Epidermal melanocyte (primary cell): ENCODE measurements around the genes ZNF302 and FXYD5.

DNA sequence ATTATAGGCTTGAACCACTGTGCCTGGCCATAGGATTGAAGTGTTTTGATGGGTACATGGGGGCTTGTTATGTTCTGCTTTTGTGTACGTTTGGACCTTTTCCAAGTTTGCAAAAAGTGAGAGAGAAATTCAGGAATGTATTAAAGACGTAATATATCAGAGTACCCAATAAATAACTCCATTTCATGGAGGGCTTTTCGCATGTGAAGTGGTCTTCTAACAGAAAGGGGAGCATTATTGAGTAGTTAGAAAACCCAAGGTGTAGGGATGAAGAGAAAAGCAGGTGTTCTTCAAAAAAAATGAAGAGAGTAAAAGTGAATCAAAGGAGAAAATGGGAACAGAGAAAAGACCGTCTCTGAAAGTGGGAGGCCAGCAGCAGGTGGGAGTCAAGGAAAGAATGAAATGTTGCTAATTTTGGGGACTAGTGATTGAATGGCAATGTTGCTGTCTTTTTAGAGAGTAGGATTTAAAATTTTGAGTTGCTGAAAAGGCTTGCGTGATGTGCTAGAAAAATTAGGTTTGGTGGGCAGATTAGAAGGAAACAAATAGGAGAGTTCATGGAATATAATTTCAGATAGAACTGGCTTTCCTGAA, 55.3 kb upstream of the GPI start:
- RRBS, result no CpG with 5 or more reads among the region's 5 CpGs

DNA sequence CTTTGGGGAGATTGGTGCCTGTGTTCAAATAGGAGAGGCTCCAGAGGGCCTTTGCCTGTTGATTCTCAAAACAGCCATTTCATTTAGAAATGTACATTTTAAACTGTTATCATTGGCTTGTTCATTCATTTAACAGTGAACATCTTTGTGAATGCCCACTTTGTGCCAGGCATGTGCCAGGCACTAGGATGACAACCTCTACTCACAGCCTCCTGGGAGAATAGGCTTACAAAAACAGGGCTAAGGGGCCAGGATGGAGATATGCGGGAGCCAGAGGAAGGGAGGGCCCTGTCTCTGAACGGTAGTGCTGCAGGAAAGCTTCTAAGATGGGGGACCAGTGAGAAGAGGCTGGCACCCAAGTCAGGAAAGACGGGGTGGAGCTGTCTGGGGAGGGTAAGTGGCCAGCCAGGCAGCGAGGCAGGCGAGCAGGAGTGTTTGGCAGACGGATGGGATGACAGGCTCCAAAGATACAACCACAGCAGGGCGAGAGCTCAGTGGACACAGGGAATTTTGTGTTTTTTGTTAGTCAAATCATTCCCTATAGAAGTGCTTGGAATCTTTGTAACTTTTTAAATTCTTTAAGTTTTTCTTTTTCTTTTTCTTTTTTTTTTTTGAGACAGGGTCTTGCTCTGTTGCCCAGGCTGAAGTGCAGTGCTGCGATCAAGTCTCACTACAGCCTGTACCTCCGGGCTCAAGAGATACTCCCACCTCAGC, 44.7 kb upstream of the GPI start:
- RRBS, result no CpG with 5 or more reads among the region's 9 CpGs

DNA sequence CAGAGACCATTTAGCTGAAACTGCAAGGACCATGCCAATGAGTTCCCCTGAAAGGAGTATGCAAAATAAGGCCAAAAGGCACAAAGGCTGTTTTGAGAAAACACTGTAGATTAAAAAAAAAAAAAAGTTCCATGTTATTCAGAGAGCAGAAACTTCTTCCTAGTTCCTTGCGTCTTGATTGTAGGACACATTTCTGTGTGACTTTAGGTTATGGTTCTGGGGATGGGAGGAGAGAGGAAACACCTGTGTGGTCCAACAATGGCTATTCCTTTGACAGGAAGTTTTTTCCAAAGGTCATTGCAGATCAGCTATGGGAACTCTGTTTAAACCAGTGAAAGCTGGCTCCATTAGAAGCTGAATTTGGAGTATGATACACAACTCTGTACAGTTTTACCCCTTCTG, 32.7 kb upstream of the GPI start:
- RRBS, result no CpG with 5 or more reads among the region's 1 CpG

- RRBS, result no CpG with 5 or more reads among the region's 5 CpGs
Observed at GRCh38 chr19:34337022-34337719, 27.8 kb upstream of the GPI start.

DNA sequence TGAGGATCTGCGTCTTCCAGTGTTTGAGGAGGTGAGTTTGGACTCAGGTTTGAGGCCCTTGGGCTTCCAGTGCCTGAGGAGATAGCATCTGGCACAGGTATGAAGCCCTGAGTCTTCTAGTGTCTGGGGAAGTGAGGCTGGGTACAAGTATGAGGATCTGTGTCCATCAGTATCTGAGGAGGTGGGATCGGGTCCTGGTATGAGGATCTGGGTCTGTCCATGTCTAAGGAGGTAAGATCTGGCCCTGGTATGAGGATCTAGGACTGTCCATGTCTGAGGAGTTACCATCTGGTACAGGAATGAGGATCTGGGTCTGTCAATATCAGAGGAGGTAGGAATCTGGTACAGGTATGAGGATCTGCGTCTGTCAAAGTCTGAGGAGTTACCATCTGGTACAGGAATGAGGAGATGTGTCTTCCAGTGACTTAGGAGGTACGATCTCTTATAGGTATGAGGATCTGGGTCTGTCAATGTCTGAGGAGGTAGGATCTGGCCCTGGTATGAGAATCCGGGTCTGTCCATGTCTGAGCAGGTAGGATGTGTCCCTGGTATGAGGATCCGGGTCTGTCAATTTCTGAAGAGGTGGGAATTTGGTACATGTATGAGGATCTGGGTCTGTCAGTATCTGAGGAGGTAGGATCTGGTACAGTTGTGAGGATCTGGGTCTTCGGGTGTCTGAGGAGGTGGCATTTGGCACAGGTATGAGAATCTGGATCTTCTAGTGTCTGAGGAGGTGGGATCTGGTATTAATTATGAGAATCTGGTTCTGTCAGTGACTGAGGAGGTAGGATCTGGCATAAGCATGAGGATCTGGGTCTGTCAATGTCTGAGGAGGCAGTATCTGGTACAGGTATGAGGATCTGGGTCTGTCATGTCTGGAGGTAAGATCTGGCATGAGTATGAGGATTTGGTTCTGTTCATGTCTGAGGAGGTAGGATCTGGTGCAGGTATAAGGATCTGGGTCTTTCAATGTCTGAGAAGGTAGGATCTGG, 12.8 kb upstream of the PDCD2L start:
- RRBS, result no CpG with 5 or more reads among the region's 7 CpGs

DNA sequence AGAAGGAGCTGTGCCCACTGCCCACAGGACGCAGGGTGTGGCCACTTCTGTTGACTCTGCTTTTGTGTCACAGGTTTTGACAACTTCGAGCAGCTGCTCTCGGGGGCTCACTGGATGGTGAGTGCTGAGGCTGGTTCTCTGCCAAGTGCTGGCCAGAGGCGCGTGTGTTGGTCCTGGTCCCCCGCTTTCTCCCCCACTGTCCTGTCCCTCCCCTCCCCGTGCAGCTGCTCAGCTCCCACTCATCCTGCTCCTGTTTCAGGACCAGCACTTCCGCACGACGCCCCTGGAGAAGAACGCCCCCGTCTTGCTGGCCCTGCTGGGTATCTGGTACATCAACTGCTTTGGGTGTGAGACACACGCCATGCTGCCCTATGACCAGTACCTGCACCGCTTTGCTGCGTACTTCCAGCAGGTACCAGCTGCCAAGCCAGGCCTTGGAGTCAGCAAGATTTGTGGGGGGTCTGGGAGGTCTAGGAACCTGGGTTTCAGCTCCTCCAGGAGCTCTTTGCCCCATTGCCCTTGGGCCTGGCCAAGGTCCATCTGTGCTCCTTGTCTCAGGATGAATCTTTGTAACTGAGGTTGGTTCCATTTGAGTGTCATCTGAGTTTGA, 10.4 kb upstream of the PDCD2L start:
- RRBS, result no CpG with 5 or more reads among the region's 15 CpGs

GRCh38 chr19:34466648-34467203, 14.8 kb upstream of the WTIP start:
- RRBS, result no CpG with 5 or more reads among the region's 2 CpGs

DNA sequence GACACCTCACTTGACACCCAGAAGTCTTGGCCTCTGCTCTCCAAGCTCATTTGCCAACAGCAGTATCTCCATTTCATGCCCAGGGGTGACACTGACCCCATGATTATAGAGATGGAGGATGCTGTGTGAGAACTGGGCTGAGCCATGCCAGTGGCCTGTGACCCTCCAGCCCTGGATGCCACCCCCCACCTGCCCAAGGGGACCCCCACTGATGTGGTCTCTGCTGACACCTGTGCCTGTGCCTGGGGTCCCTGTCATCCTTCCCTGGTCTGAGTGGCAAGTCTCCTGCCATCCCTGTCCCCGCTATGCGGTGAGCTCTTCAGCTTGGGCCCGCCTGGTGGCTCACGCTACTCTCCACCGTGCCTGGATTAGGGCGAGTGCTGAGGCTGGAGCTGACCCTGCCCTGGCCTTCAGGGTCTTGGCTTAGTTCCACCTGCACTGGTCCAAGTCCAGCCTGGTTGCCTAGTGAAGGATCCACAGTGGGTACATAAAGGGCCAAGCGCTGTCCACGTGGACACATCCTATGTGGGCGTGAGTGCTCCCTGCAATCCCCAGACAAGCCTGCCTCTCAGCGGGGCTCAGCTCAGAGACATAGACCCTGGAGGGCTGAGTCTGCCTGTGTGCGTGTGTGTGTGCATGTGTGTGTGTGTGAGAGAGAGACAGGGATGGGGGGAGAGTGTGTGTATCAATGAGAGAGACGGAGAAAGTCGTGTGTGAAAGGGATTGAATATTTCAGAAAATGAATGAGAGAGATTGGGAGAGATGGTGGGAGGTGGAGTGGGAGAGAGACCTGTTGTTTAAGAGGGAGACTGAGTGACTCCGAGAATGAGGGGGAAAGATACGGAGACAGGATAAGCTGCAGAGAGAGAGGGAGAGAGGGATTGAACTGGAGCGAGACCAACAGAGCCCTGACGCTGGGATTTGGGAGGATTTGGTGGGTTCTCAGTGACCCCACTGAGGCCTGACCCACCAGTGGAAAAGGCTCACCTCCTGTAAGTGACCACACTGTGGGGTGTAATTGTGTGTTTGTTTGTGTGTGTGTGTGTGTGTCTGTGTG, 22.1 kb downstream of the WTIP start:
- RRBS, result no CpG with 5 or more reads among the region's 17 CpGs

- RRBS, result 3% methylated on average over 37 of the region's 86 CpGs
Observed at GRCh38 chr19:34677151-34678081, at the start of gene ZNF302. ZNF302 (plus strand) TSS chr19:34677678.

DNA sequence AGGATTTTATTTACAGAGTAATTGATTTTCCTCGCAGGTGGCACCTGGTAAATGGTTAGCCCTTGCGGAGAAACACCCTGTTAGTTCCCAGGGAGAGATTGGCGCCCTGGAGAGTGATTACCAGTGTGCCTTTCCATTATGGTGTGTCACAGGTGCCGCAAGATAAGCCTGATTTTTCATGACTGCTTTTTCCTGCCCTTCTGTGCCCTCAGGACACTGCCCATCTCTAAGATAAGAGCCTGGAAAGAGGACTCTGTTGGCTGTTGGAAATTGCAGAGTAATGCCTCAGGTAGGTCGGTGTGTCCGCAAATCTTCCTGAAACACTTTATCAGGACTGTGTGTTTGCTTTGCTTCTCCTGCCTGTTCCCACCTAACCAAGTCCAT, 707 bp downstream of the ZNF181 start:
- RRBS, result no CpG with 5 or more reads among the region's 6 CpGs

DNA sequence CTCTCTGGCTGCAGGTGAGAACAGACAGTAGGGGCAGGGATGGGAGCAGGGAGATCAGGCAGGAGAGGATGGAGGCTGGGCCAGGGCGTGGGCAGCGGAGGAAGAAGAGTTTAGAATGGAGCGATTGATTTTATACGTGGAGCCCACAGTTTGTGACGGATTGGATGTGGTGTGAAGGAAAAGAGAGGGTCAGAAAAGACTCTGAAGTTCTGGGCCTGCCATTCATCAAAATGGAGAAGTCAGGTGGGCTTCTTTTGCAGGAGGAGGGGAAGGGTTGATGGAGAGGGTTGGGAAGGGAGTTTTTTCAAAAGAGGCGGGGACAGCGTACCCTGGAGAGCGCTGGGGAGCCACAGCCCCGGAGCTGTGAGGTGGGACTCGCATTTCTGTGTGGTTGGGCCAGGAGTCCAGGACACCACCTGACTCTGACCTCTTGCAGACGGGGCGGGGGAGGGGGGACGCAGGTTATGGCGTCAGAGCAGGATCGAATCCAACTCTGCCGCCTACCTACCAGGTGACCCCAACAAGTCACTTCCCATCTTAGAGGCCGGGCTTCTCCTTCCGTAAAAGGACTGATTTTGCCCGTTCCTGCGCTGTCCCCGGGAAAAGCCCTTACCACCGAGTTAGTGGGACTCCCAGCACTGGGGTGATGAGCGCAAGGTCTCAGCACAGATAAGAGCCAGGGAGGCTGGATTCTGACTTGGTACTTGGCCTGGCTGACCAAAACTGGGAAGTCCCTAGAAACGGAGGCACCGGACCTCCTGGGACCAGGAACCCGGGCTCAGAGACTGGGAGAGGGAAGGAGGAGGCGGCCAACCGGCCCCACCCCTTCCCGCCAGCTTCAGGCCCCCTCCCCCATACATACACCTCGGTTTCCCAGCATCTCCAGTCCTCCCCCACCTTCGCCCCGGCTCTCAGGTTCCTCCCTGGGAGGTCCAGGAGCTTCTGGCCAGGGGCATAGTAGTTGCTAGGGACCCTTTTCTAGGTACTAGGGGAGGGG, 756 bp upstream of the GRAMD1A start:
- RRBS, result 23% methylated on average over 9 of the region's 32 CpGs

- RRBS, result no CpG with 5 or more reads among the region's 4 CpGs
Observed at GRCh38 chr19:35004069-35004229, 3.8 kb downstream of the GRAMD1A start.

- RRBS, result no CpG with 5 or more reads among the region's 17 CpGs
Observed at GRCh38 chr19:35026222-35026669, 4.0 kb upstream of the SCN1B start.

DNA sequence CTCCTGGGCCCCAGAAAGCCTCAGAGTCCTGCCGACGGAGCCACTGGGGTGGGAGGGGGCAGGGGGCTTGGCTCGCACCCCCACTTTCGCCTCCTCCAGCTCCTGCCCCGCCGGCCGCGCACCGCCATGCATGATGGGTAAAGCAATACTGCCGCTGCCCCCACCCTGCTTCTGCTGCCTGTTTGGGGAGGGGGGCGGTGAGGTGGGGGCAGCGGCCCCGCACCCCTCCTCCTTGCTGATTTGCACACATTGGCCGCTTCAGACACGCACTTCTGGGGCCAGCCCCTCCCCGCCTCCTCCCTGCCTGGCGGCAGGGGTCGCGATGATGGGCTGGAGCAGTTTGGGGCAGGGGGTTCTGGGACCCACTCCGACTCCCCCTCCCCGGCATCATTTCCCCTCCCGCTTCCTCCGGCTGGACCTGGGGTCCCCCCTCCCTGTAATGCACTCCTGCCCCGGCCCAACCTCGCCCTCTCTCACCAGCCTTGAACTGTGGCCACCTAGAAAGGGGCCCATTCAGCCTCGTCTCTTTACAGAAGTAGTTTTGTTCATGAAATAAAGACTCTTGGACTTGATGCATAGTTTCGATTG, 1.5 kb upstream of the HPN start:
- RRBS, result 11% methylated on average over 1 of the region's 27 CpGs

GRCh38 chr19:35048543-35049727, 7.4 kb downstream of the HPN start:
- RRBS, result 11% methylated on average over 2 of the region's 23 CpGs

- RRBS, result no CpG with 5 or more reads among the region's 4 CpGs
Observed at GRCh38 chr19:35063627-35063925, 22.1 kb downstream of the HPN start.

DNA sequence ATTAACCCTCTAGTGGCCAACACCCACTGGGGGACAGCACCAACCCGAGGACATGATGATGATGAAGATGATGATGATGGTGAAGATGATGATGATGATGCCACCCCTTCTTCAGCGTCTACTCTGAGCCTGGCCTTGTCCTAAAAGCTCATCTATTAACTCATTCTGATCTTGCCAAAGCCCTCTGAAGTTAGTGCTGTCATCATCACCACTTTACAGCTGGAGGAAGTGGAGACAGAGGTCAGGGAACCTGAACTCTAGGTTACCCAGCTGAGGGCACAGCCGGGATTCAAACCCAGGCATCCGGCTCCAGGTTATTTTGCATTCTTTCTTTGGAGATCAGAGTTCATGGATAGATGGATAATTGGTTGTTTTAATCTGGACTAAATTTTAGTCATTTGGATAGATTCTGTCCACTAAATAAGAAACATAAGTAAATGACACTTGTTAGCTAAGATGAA, 799 bp upstream of the LGI4 start:
- RRBS, result no CpG with 5 or more reads among the region's 4 CpGs

GRCh38 chr19:35154507-35155032, at the start of gene FXYD5:
FXYD5 (plus strand) TSS chr19:35154735.
- RRBS, result 3% methylated on average over 6 of the region's 34 CpGs

- RRBS, result 3% methylated on average over 7 of the region's 12 CpGs
Observed at GRCh38 chr19:35249236-35249423, 328 bp downstream of the LSR start.

DNA sequence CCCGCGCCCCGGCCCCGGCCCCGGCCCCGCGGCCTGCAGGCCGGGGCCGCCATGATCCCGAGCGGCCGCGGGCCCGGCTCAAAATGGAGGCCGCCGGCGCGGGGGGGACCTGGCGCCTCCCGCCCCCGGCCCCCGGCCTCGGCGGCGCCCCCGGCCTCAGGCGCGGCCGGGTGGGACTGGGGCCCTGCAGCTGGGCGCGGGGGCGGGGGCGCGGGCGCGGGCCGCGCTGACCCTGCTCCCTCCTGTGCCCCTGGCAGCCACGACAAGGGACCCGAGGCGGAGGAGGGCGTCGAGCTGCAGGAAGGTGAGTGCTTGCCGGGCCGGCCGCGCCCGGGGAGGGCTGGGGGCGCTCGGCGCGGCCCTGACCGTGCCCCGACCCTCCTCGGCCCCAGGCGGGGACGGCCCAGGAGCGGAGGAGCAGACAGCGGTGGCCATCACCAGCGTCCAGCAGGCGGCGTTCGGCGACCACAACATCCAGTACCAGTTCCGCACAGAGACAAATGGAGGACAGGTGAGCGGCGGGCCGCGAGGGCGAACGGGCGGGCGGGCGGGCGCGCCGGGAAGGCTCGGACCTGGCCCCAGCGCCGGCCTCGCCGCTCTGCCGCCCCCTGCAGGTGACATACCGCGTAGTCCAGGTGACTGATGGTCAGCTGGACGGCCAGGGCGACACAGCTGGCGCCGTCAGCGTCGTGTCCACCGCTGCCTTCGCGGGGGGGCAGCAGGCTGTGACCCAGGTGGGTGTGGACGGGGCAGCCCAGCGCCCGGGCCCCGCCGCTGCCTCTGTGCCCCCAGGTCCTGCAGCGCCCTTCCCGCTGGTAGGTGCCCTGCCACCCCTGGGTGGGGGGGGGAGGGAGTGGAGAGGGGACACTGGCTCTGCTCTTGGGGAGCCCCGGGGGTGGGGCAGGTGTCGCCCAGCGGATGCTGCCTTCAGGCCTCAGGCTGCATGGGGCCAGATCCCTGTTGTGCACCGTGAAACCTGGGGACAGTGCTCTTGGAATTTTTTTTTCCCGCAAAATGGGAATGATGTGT, 741 bp downstream of the USF2 start:
- RRBS, result no CpG with 5 or more reads among the region's 106 CpGs